BE2C (cell line): ENCODE measurements around the genes C12orf56, WIF1 and GRIP1.

GRCh38 chr12:62850459-62851157, 84.3 kb downstream of the PPM1H start:
- RRBS: no CpG with 5 or more reads among the region's 4 CpGs

GRCh38 chr12:63150054-63150714, 817 bp downstream of the AVPR1A start:
- RRBS: no CpG with 5 or more reads among the region's 65 CpGs

DNA sequence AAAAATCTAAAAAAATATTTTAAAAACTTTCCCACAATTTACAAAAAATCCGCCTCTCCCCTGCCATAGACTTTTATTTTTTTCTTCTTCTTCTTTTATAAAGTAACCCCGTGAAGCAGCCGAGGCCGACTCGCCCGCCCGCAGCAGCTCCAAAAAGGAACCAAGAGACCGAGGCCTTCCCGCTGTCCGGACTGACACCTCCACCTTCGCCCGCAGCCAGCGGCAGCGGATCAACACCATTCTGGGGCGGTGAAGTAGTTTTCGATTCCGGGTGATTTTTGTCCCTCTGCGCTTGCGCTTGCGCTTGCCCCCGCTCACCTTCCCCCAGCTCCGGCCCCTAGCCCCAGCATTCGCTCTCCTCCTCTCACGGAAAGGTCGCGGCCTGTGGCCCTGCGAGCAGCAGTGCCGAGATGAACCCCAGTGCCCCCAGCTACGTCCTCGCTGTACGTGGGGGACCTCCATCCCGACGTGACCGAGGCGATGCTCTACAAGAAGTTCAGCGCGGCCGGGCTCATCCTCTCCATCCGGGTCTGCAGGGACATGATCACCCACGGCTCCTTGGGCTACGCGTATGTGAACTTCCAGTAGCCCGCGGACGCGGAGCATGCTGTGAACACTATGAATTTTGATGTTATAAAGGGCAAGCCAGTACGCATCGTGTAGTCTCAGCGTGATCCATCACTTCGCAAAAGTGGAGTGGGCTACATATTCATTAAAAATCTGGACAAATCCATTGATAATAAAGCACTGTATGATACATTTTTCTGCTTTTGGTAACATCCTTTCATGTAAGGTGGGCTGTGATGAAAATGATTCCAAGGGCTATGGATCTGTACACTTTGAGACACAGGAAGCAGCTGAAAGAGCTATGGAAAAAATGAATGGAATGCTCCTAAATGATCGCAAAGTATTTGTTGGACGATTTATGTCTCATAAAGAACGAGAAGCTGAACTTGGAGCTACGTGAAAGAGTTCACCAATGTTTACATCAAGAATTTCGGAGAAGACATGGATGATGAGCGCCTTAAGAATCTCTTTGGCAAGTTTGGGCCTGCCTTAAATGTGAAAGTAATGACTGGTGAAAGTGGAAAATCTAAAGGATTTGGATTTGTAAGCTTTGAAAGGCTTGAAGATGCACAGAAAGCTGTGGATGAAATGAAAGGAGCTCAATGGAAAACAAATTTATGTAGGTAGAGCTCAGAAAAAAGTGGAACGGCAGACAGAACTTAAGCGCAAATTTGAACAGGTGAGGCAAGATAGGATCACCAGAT, 22.5 kb upstream of the SRGAP1 start:
- RRBS: 94% methylated on average over 12 of the region's 58 CpGs

DNA sequence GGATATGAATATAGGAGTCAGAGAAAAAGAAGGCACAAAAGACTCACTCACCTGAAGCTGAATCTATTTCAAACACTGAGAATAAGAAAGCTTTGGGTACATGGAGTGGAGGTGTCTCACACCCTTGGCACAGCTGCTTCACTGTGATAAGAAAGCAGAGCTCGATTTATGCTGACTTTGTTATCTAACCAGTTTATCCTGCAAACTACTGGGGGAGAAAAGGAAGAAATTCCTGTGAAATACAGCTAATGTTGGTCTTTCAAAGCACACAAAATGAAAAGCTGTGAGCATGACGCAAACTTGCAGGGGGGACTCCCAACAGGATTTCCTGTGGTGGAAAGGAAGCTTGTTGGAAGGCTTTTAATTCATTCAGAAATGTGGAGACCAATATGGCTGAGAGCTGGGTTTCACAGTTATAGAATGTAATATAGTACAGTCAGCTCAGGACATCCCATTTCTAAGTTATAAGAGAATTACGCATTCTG, 53.4 kb downstream of the SRGAP1 start:
- RRBS: no CpG with 5 or more reads among the region's 3 CpGs

- RRBS: no CpG with 5 or more reads among the region's 26 CpGs
Observed at GRCh38 chr12:64293022-64293527, 71.0 kb upstream of the KICS2 start.

DNA sequence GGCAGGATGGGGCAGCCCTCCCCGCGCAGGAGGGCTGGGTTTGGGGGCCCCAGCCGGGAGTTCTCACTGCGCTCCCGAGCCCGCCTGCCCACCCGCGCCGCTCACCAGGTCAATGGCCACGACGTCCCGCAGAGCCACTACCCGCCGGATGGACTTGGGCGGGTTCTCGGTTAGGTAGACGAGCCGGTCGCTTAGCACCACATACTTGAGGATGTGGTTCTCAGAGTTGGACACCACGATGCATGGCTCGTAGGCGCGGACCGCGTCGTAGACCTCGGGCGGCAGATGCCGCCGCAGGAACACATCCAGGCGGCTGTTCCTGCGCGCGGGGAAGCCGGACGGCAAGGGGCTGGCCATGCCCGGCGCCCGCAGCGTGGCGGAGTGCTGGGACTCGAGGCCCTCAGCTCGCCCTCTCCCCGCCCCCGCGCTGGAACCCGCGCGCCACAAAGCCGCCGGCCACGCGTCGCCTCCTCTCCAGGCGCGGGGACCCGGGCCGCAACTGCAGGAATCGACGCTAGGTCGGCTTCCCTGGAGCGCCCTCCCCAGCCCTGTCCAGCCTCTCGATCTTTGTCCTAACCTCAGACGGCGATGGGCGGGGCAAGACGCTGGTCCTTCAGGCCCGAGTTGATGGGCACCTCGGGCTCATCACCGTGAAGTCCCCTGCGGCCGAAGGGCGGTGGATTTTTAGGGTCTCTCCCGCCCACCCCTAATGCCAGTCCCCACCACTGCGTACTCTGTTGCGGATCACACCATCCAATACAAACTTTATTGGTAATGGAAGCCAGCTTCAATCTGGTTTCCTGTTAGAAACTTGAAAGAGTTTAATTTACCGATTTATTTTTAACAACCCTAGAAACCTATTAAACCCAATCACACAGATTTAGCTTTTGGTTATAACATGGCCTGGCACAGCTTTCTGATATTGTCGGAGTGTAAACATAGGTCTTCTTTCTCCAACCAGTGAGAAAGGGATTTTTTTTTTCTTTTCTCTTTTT, at the start of gene C12orf56:
TSS of gene C12orf56 (minus strand) at position 550 of the 995 bp plus-strand sequence.
- RRBS: 70% methylated on average over 31 of the region's 78 CpGs

DNA sequence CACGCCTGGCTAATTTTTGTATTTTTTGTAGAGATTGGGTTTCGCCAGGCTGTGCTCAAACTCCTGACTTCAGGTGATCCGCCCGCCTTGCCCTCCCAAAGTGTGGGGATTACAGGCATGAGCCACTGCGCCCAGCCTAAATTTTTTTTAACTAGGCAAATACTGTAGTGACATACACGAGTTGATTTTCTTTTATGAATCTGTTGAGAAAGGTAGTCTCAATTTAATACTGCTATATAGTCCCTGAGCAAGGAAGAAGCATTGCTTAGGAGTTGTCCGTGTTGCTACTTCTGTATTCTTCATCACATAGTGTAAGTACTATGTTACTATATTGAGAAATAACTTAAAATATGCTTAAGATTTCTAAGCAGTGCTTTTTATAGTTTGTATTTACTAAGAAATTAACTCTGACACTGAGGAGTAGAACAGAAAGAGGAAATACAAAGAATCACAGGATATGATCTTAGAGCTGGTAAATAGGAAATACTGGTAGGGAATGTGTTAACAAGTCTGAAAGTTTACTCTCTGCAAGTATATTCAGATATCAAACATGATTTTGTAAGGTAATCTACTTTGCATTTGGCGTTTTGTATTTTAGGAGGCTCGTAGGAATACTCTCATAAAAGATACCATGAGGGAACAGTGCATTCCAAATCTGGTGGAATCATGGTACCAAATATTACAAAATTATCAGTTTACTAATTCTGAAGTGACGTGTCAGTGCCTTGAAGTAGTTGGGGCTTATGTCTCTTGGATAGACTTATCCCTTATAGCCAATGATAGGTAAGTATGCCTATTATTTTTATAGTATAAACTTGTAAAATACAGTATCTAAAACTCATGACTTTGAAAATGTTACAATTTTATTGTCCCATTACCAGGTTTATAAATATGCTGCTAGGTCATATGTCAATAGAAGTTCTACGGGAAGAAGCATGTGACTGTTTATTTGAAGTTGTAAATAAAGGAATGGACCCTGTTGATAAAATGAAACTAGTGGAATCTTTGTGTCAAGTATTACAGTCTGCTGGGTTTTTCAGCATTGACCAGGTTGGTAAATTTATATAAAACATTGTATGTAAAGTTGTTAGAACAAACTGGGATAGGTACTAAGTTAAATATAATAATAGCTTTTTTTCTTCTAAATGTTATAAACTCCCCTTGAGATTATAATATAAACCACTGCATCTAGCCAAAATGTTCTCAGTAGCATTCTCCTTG, 15.7 kb downstream of the XPOT start:
- RRBS: no CpG with 5 or more reads among the region's 11 CpGs

GRCh38 chr12:64452686-64453216, 831 bp downstream of the TBK1 start:
- RRBS: no CpG with 5 or more reads among the region's 10 CpGs

DNA sequence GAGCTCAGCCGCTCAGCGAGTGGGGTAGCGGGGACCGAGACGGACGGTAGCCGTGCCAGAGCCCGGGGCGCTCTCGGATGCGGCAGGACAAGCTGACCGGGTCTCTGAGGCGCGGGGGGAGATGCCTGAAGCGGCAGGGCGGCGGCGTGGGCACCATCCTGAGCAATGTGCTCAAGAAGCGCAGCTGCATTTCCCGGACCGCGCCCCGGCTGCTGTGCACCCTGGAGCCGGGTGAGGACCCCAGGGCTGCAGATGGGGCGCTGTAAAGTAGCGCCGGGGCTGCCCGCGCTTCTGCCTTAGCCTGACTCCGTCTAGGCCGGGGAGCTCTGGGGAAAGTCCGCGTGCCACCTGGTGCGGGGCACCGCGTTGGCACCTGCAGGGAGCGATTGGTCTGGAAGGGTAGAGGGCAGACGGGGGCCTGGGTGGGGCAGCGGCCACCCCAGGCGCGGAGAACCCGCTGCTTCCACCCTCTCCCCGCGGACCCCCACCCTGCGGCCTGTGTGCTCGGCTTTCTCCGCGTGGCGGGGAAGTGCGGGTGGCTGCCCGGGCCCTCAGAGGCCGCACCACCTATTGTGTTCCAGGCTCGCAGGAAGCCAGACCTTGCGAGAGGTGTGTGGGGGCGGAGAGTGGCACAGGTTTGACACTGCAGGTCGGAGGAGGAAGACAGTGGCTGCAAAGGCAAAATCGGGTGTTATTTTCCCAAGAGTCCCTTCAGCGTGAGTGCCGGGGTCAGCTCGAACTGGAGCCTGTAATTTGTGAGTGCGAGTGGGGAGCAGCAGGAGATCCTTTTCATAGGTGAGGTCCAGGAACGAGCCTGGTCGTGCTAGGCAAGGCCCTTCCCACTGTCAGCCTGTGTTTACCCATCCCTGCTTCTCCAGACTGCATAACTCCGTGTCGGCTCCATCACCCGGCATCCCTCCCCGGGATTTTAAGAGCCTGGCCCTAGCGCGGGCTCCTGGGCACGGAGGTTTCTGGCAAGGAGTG, 648 bp downstream of the TBC1D30 start:
- RRBS: 4% methylated on average over 19 of the region's 70 CpGs

- RRBS: 5% methylated on average over 29 of the region's 71 CpGs
Observed at GRCh38 chr12:65121006-65121804, at the start of gene WIF1. TSS of gene WIF1 (minus strand) at chr12:65121305.

GRCh38 chr12:65283850-65284637, 5.6 kb downstream of the MSRB3 start:
- RRBS: no CpG with 5 or more reads among the region's 4 CpGs

- RRBS: no CpG with 5 or more reads among the region's 2 CpGs
Observed at GRCh38 chr12:65536693-65537162, 258.2 kb downstream of the MSRB3 start.

DNA sequence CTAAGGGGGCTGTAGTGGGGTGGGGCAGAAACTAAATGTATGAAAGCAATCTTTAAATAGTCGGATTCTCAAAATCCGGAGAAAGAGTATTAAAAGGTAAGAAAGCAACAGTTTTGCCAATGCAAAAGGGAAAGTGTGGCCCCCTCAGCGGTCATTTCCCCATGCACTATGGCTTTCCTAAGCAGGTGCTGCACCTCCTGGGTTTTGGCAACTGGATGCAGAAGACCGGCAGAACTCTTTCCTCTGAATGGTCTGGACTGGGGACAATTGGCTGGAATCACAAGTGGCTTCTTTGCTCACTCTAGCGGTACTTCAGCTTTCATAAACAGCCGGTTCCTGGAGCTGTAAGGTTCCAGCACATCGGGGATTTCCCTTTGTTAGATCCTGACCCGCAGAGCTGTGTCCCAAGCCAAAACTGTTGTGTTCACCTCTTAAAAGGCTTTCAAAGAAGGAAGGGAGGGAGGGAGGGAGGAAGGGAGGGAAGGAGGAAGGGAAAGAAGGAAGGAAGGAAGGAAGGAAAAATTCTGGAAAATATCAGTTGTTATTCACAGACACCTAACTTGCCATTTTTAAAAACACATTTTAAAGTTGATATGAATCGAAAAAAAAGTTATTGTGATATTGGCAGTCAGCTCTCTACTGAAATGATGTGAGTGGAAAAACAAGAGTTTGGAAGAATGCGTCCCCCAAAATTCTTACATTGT, 220.8 kb upstream of the HMGA2 start:
- RRBS: 11% methylated on average over 3 of the region's 10 CpGs

DNA sequence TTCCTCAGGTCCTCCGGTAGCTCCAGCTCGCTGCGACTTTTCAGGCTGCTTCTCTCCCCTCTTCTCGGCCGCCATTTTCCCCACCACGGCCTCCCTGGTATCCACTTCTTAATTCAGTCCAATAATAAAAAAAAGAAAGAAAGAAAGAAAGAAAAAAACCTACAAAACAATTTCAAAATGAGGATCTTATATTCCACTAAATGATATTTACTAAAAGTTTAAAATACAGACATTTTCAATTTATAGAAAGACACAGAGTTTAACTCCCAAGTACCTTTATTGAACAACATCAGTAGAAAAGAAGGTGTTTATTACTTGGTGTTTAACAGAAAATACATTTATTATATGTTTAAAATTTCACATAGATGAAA, 177.9 kb upstream of the HMGA2 start:
- RRBS: no CpG with 5 or more reads among the region's 6 CpGs

DNA sequence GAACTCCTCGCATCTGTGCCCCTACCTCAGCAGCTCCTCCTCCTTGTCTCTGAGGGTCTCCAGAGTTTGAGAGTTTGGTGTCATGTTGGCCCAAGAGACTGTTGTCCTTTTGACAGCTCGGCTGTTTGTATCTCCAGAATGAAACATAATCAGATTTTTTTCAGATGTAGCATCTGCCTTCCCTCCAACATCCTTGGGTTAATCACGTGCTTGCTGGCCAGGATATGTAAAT, 56.8 kb downstream of the HMGA2 start:
- RRBS: no CpG with 5 or more reads among the region's 3 CpGs

DNA sequence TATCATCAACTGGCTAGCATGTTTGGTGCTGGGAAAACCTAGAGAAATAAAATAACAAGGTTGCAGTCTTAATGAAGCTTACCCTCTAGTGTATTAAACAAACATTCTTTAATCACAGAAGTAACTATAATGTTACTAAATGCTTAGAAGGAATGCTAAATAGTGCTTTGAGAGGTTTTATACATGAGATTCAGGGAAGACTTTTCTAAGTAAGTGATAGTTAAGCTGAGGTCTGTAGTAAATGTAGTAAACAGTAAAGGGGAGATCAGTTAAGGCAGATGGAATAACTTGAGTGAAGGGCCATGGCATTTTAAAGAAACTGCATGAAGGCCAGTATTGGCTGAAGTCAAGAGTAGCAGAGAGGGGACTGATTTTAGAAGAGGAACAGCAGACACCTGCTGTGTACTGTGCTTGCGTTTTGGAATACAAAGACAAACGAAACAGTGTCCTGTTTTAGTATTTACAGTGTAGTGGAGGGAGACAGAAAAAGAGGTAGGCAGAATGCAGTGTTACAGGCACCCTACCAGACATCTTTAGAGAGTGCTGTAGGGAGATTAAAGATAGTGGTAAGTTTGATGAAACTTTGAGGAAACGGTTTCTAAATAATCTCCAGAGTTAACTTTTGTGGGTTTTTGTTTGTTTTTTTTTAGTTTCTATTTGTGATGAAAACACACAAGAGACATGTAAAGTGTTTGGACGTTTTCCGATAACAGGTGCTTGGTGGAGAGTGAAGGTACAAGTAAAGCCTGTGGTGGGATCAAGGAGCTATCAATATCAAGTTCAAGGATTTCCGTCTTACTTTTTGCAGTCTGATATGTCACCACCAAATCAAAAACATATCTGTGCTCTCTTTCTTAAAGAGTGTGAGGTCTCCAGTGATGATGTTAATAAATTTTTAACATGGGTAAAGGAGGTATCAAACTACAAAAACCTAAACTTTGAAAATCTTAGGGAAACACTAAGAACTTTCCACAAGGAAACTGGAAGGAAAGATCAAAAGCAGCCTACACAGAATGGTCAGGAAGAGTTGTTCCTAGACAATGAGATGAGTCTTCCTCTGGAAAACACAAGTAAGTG, 2.1 kb downstream of the HELB start:
- RRBS: no CpG with 5 or more reads among the region's 6 CpGs

DNA sequence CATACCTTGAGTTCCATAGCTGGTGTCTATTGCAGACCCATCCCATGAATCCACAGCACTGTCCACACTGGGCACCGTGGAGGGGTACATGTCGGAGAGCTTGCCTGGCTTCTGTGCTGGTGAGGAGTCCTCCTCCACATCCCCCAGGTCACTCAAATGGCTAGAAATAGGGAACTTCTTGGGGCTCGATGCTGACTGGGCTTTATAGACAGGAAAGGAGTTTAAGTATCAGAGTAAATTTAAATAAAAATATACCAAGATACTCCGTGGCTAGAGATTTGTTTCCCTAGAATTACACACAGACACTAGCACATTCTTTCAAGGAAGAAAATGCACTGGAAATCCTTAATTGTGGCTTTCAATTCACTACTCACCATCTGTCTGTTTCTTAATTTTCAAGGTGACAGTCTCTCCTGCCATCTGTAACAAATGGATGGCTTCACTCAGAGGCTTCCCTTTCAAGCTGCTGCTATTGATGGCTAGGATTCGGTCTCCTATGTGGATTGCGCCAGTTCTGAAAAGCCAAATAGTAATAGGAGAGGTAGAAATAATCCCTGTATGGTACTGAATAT, 90.1 kb downstream of the HELB start:
- RRBS: no CpG with 5 or more reads among the region's 6 CpGs

- RRBS: no CpG with 5 or more reads among the region's 11 CpGs
Observed at GRCh38 chr12:66678785-66679452, at the start of gene GRIP1. TSS of gene GRIP1 (minus strand) at chr12:66679076.

- RRBS: no CpG with 5 or more reads among the region's 7 CpGs
Observed at GRCh38 chr12:67302036-67302662, 33.0 kb downstream of the CAND1 start.